Epithelial cell of prostate (primary cell): ENCODE results near the genes ARHGEF38 and GSTCD.

- RRBS, result no CpG with 5 or more reads among the region's 1 CpG
Observed at GRCh38 chr4:99828432-99828752, 11.8 kb downstream of the DAPP1 start.

- RRBS, result 1% methylated on average over 11 of the region's 24 CpGs
Observed at GRCh38 chr4:99945724-99946345, 583 bp downstream of the DNAJB14 start.

GRCh38 chr4:100436678-100437058 is 81.2 kb downstream of the EMCN start:
- RRBS, result no CpG with 5 or more reads among the region's 6 CpGs

DNA sequence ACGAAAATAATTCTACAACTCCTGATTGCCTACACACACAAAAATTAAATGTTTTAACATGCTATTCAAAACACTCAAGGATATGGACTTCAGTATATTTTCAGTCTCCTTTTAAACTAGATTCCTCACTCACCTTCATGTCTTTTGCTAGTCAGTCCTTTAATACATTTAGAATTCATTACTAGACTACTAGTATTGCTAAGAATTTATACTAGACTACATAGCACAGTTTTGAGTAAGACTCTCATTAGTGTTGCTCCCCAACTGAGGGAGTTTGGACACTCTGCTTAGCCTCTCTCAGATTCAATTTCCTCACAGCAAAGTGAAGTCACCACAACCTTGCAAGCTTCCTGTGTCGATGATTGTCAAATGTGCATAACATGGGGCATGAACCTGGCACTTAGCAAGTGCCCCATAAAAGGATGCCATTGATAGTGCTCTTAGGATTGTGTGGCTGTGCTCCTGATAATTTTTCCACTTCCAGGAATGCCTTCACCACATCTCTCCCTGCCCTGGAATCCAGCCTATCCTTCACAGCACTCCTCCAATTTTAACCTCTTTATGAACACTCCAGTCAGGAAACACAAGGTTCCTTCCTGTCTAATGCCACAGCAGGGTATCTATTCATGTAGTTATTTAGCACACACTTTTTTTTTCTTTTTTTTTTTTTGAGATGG is 309.5 kb downstream of the PPP3CA start:
- RRBS, result no CpG with 5 or more reads among the region's 2 CpGs

GRCh38 chr4:101234036-101234503 is 113.3 kb downstream of the PPP3CA start:
- RRBS, result no CpG with 5 or more reads among the region's 1 CpG

DNA sequence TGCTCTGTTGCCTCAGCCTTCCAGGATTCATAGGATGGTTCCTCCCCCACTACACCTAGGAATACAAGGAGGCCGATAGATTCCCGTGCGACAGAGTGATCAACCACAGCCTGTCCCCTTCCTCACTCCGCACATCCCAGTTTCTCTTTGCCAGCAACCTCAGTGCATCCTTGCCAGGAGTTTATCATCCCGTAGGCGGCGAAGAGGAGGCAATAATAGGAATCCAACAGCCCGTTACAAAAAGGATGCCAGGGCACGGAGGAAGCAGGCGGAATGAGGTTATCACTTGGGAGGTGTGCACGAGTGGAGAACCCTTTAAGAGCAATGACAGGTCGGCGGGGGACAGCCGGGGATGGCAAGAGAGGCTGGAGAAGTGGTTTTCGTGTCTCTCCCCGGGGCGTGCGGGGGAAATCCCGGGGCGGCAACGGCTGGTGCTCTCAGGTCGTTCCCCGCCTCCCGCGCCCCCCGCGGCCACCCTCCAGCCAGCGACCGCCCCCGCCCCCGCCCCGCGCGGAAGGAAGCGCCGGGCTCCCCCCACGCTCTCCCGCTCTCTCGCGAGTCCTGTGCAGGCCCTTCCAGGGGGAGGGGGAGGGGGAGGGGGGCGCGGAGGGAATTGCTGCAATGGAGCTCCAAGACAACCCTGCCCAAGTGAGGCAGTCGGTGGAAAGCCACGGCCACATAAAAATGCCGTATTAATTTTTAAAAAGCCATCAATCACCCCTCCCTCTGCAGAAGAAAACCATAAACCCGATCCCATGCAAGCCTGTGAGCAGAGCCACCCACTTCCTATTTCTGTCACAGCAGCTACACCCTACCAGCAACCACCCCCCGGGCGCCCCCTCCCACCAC is 1.5 kb downstream of the PPP3CA start:
- RRBS, result 0% methylated on average over 4 of the region's 48 CpGs

GRCh38 chr4:101856155-101856566 is 65.6 kb downstream of the BANK1 start:
- RRBS, result no CpG with 5 or more reads among the region's 2 CpGs

DNA sequence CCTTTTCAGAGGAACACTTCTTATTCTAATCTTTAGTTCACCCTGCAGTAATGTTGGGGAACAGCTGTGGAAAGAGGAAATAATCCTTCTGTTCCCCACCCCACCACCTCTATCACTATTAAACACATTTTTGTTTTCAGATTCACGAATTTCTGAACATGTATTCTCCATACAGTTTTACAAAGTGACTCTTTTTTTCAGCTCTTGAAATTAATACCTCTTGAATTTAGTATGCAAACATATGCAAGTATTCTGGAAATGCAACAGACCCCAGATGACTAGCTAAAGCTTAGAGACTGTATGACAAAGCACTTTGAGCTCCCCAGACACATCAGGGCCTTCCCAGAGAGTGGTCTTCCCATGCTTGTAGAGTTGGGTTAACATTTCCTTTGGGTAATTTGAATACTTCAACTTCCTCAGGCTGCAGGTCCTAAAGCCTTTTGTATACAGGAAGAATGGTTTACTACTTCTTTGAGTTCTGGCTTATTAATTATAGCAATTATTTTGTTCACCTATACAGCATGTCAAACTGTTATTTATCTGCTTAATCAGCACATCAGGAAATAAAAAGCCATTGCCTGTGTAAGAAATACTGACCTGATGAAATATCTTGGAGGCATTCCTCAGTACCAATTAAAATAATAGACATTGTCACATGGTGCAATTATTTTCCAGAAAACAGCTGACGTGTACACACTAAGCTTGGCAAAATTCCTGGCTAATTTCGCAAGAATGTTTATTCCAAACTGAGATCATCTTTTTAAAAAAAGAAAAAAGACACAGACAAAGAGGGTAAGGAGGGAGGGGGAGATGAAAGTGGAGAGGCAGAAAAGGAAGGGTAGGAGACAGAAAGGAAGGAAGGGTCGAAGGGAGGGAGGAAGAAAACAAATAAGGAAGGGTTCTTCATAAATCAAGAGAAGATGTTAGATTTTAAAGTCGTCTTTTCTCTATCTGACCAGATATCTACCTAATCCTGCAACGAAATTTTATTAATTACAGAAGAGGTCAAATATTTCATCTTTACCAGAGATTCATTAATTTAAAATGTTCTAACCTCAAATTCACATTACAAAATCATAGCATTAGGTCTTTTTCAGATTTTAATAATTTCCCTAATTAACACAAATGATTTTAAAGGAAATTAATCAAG is 62.0 kb upstream of the NFKB1 start:
- RRBS, result no CpG with 5 or more reads among the region's 6 CpGs

DNA sequence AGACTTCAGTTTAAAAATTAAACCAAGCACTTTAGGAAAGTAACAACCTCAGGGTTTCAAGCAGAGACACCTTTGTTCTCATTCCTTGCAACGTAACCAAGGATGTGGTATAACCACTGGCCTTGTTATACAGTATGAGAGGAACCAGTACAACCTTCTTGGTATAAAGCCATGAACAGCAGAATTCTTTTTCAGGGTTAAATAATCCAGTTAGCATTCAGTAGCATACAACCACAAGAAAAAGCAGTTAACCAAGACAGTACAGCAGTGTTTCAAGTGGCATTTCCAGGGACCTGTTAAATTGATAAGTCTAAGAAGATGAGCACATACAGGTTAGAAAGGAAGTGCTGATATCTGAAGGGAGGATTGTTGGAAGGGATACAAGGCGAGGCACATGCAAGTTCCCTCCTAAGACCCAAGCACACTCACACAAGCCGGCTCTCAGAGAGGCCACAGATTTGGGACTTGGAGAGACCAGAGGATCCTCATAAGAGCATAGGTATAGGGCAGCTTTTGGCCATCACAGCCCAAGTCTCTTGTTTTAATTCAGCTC is 97.4 kb downstream of the NFKB1 start:
- RRBS, result no CpG with 5 or more reads among the region's 3 CpGs

DNA sequence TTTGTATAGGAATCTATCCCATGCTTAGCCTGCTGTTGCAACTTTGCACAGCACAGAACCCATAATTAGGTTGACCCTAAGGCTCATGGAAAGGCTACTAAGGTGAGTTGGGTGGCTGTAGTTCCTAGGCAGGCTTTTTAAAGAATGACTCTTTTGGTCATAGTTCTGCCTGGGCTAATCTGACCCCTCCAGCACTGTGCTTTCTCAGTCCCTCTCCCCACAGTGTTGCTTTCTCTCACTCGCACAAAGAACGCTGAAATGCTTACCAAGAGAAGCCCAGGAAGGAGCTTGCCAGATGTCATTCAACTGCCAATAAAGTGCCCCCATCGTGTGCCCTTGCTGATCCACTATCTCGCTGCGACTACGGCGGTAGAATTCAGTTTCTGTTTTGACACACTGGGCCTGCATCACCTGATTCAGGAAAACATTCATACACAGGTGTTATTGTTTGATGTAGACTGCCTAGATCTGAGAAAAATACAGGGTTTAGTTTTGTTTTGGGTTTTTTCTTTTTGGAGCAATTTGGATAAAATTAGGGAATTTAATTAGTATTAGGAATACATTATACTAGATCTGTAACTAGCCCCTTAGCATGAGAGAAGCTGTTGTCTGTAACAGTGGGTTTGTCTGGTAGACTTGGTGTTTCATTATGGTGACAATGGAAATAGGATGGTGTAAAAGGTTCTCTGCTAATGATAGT is 121.2 kb downstream of the MANBA start:
- RRBS, result no CpG with 5 or more reads among the region's 7 CpGs

DNA sequence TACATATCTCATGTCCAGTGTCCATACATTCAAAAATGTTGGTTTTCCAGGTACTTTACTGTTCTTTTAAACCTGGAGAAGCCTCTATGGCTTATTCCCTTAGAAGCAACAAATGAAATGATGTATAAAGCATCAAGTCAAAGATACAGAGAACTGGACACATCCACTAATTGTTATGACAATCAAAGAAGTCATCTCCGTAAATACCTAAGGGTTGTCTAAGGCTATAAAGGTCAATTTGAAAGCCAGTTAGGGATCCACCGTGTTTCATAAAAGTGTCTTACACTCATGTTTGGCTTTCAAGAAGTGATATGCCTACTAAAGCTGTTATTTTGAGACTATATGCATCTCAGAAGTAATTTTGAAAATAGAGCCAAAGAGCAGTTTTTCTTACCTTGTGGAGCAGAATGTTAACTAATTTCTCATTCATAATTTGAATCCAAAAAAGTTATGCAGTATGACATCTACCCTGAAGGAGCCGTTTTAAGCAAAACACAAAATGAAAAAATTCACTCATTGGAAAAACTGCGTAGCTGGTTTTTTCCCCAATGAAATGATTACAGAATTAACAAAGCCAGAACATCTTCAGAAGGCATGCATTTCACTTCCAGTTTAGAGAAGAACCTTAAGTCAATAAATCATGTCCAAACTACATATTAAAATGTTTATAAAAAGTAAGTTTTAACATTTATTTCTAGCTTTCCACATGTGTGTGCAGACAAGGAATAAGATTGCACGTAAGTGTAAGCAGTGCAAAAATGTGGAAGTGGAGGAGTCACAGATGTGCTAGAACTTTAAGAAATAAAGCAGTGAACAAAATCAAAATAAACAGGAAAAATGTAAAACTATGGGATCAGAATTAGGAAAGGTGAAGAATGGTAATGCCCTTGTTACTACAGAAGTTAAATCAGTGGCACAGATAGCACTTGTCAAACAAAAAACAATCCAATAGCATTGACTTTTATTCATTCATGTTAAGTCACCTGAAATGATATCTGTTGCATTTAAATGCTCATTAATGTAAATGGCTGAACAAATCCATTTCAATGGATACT is 32.0 kb downstream of the UBE2D3 start:
- RRBS, result no CpG with 5 or more reads among the region's 5 CpGs

DNA sequence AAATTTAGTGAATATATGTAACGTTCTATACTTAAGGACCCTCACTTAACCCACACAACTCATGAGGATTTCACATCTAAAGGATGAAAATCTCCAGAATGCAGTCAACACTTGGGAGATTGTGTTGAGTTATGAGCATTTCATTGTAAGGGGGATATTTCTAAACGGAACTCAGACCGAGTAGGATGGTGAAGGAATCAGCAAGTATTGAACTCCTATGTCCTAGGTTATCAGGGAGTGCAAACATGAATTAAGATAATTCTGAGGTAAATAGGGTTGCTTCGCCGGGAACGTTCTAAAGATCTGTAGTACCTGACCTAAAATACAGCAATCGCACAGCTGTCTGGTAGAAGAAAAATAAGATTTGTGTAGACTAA is 1.1 kb downstream of the CISD2 start:
- RRBS, result no CpG with 5 or more reads among the region's 7 CpGs

DNA sequence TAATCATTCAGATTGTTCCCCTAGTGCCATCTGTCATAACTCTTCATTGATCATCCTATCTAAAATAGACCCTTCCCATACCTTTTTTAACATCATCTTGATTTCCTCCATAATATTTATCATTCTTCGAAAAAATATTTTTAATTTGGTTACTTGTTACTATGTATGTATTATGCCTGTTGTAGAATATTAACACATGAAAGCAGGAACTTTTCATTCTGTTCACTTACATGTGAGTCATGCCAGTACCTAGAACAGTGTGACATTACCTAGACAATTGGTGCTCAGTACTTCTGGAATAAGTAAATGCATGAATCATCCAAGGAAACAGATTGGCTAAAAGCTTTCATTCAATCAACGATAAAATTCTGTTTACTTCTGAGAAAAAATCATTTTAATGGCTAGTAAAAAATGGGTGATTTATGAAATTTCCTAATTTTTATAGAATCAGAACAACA is 76.4 kb downstream of the CXXC4 start:
- RRBS, result no CpG with 5 or more reads among the region's 2 CpGs

GRCh38 chr4:105145732-105146590 is 715 bp upstream of the TET2 start:
- RRBS, result under 1% methylated on average over 19 of the region's 61 CpGs

- RRBS, result no CpG with 5 or more reads among the region's 12 CpGs
Observed at GRCh38 chr4:105552206-105553281, at the start of gene ARHGEF38. TSS of gene ARHGEF38 (plus strand) at chr4:105552620.

- RRBS, result no CpG with 5 or more reads among the region's 21 CpGs
Observed at GRCh38 chr4:105707803-105708576, 499 bp downstream of the INTS12 start.

- RRBS, result under 1% methylated on average over 5 of the region's 58 CpGs
Observed at GRCh38 chr4:105708577-105709388, at the start of gene GSTCD. TSS of gene GSTCD (plus strand) at chr4:105708784.

GRCh38 chr4:105939958-105940372 is 44.7 kb downstream of the NPNT start:
- RRBS, result no CpG with 5 or more reads among the region's 3 CpGs

GRCh38 chr4:106072407-106073160 is 177.3 kb downstream of the NPNT start:
- RRBS, result no CpG with 5 or more reads among the region's 10 CpGs

- RRBS, result no CpG with 5 or more reads among the region's 5 CpGs
Observed at GRCh38 chr4:107073754-107074202, 37.7 kb upstream of the DKK2 start.